Transverse colon (tissue), 4 donors: ENCODE measurements around the genes LONP2 and ADCY7.

- PRO-cap, result bidirectional peak, plus-strand start at chr16:48244300, minus-strand start at chr16:48244192; bidirectional peak, plus-strand start at chr16:48244566, minus-strand start at chr16:48244504
- RAMPAGE, long total RNA, 4 experiments, result start-site peak on the plus strand in 3 of 4 experiments, at chr16:48244269-48244551 at its widest, 182 to 2,216 reads per replicate
Measured at GRCh38 chr16:48244112-48245166, at the start of gene LONP2. TSS of gene LONP2 (plus strand) at chr16:48244300.

- PRO-cap, result no peak
- RAMPAGE, long total RNA, 4 experiments, result no peak in any of the 4 experiments
Measured at GRCh38 chr16:48246003-48246514, 1.3 kb downstream of the ABCC11 start.

DNA sequence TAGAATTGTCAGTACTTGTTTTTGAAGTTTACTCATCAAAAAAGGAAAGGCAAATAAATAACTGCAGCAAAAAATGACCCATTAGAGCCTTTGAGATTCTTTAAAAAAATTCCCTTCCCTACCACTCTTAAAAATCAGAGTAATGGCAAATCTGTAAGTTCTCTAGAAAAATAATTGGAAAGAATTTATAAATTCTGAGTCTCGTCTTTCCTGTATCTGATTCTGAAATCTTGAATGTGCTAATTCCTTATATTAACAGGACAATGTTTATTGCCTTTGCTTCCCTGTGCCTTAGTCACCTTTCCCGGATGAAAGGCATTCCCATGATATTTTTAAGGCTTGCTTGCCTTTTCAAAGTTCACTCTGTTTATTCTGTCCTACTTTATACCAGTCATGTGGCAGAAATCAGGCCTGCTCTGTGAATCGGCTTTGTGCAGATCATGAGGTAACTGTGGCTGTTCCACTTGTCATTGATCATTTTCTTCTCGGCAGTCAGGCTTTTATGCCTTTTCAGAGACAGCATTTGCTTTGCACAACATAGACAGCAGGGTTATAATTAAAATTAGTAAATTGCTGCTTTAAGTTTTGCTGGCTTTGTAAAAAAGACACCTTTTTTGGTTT, 28.7 kb upstream of the ABCC11 start:
- PRO-cap, result no peak
- RAMPAGE, long total RNA, 4 experiments, result no peak in any of the 4 experiments

GRCh38 chr16:48342363-48343462, 42.5 kb downstream of the SIAH1 start:
- PRO-cap, result no peak
- RAMPAGE, long total RNA, 4 experiments, result no peak in any of the 4 experiments

GRCh38 chr16:48356901-48357572, 28.2 kb downstream of the SIAH1 start:
- PRO-cap, result no peak
- RAMPAGE, long total RNA, 4 experiments, result no peak in any of the 4 experiments

DNA sequence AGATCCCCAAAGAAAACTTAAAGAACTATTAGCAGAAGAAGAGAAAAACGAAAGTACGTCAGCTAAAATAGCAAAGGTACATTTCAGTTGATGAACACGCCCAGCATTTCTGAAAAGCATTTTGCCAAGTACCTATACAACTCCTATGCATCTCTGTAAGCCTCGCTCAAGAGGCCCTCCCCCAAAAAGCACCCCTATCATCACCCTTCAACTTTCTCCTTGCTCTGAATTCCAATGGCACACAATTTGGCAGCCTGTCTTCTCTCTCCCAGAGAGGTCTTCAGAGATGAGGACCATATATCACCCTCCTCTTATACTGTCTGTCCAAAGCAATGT, 111.0 kb downstream of the CBLN1 start:
- PRO-cap, result no peak
- RAMPAGE, long total RNA, 4 experiments, result no peak in any of the 4 experiments

- PRO-cap, result no peak
- RAMPAGE, long total RNA, 4 experiments, result no peak in any of the 4 experiments
Measured at GRCh38 chr16:49586321-49587433, 213.1 kb downstream of the C16orf78 start.

DNA sequence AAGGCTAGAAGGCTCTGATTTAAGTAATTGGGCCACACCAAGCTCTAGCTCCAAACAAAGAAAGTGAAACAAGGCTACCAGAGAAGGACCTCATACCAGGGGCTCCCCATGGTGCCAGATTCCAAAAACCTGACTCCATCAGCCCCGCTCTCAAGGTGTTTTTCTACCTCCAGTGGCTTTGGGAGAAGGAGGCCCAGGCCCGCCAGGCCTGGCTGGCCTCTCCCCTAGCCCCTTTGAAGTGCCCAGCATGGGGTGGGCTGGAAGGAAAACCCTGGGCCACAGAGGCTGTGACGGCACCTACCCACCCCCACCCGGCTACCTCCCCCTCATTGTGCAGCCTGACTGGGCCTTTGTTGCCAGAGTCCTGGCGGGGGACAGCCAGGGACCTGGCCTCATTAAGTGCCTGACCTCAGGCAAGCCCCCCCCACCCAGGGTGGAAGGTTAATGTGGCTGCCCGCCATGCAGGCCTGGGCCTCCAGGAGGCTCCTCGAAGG, 159.5 kb downstream of the ZNF423 start:
- PRO-cap, result no peak
- RAMPAGE, long total RNA, 4 experiments, result no peak in any of the 4 experiments

GRCh38 chr16:49854979-49855990, 627 bp downstream of the ZNF423 start:
- PRO-cap, result bidirectional peak, plus-strand start at chr16:49855153, minus-strand start at chr16:49855044; bidirectional peak, plus-strand start at chr16:49855649, minus-strand start at chr16:49855531
- RAMPAGE, long total RNA, 4 experiments, result start-site peak on the minus strand in 1 of 4 experiments, at chr16:49855736-49855948 at its widest, 7 to 11 reads per replicate

DNA sequence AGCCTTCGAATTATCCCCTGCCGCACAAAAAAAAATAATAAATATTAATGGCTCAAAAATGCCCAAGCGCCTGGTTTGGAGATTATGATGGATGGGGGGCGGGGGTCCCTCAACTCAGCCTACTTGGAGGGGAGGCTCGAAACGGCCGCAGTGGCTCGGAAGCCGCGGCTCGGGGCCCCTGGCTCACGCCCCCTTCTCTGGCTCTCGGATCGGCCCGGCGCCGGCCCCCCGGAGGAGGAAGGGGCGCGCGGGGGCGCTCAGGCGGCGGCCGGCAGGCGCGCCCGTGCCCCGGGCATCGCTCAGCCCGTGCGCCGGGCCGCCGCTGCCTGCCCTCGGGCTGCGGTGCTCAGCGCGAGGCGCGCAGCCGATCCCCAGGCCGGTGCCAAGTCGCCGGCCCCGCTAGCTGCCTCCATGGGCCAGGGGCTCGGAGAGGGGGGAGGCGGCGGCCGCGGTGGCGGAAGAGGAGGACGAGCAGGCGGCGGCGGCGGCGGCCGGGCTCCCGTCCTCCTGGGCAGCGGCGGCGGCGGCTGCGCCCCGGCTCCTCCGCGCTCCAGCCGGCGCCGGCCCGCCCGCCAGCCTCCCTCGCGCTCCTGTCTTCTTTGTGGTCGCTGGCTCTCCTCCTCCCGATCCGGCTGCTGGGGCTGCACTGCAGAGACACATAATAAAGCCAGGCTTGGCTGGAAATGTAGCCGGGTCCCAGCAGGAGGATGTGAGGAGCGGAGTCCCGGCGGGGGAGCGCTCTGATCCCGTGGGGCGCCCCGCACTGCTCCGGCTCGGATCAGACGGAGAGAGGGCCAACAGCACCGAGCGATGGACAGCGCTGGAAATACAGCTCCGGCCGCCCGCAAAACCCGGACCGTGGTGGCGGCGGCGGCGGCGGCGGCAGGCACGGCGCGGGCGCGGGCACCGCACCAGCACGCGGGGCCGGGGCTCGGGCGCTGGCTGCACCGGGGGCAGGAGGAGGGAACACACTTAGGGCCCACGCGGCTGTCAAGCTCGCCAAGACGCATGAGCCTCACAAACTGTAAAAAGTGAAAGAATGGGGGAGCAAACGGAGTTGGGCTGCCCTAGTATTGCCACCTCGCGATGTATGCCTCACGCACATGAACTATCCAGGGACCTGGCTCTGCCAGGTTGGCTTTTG, 904 bp upstream of the ZNF423 start:
- PRO-cap, result bidirectional peak, plus-strand start at position 813 of the sequence, minus-strand start at position 765 of the sequence
- RAMPAGE, long total RNA, 4 experiments, result no peak in any of the 4 experiments

GRCh38 chr16:50078549-50079026, 12.8 kb downstream of the HEATR3 start:
- PRO-cap, result no peak
- RAMPAGE, long total RNA, 4 experiments, result start-site peak on the plus strand in 1 of 4 experiments, at chr16:50078750-50078958 at its widest, 12 reads per replicate

DNA sequence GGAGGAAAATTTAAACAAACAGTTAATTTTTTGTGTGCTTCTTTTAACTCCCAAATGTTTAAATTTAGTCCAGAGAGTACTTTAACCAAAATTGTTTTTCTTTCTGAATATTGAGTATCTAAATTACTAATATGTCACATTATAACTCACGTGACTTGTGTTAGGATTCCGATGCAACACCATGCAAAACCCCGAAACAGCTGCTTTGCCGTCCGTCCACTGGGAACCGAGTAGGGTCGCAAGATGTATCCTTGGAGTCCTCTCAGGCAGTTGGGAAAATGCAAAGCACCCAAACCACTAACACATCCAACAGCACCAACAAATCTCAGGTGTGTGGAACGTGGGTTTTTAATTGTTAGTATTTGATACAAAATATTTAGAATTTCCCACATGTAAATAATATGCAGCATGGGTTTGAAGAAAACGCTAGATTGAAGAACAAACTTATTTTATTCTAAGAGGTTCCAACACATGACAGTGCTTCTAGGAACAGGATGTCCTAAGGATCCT, 38.6 kb upstream of the ADCY7 start:
- PRO-cap, result no peak
- RAMPAGE, long total RNA, 4 experiments, result start-site peak on the plus strand in 1 of 4 experiments, centred at position 127 of the sequence, 5 reads per replicate

- PRO-cap, result no peak
- RAMPAGE, long total RNA, 4 experiments, result no peak in any of the 4 experiments
Measured at GRCh38 chr16:50229033-50229855, 37.1 kb upstream of the ADCY7 start.

DNA sequence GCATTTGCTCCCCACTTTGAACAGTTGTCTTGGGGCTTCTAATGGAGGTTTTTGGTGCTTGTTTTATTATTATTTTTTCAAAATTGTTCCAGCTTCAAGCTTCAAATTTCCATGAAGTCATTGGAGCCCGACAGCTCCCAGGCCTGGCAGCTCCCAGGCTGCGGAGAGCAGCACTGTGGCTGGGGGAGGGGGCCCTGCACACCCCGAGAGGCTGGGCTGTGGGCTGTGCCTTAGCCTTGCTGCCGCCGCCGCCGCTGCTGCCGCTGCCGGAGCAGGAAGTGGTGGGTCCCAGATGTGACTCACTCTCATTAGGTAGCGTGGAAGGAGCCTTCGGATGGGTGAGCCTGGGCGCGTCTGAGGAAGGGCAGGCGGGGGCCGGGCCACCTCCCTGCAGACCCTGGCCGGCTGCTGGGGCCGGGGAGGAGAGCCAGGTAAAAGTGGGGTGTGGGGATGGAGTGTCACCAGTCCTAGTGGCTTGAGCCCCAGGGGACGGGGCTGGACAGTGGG, at the start of gene ADCY7:
Gene ADCY7 (plus strand): TSS at position 302 of the 507 bp plus-strand sequence.
- PRO-cap, result bidirectional peak, plus-strand start at position 311 of the sequence, minus-strand start at position 280 of the sequence
- RAMPAGE, long total RNA, 4 experiments, result no peak in any of the 4 experiments

DNA sequence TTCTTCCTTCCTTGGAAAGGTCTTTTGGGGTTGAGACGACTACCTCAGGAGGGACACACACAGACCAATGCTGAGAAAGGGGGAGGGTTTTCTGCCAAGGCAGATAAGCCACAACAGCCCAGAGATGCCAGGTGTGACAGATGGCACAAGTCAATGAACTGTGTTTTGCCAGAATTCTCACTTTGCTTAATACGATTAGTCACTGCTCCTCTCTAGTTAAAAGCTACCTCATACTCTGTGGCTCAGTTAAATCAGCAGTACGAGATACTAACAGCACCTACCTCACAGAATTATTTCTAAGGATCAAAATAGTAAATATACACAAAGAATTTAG, 8.0 kb downstream of the BRD7 start:
- PRO-cap, result no peak
- RAMPAGE, long total RNA, 4 experiments, result no peak in any of the 4 experiments

DNA sequence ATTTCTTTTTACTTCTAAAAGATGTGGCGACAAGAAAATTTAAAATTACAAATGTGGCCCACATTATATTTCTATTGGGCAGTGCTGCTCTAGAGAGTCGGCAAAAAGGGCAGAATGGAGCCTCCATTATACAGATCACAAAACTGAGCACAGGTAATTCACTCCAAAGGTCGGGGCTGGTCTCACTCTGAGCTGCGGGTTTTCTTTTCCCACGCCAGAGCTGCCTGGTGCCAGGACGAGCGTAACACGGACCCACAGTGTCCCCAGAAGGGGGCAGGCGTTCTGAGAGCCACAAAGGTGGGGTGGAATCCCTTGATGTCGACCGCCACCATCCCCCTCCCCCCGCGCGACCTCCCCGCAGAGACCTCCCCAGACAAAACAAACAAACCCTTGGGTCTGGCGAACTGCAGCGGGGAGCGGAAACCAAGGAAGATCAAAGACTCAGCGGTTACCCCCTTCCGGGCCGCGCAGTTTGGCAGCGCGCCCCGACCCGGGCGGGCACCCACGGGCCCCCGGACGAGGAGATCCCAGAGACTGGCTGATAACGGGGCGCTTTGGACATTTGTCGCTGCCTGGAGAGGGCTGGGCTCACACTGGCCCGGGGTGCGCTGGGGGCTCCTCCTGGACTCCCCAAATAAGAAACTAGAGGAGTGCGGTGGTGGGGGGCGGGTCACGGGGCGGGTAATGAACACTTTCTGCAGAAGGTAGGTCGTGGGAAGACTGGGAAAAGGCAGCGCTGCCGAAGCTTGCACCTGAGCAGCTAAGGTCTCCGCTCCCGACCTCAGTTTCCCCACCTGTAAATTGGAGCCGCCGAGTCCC, 741 bp upstream of the NKD1 start:
- PRO-cap, result no peak
- RAMPAGE, long total RNA, 4 experiments, result no peak in any of the 4 experiments

DNA sequence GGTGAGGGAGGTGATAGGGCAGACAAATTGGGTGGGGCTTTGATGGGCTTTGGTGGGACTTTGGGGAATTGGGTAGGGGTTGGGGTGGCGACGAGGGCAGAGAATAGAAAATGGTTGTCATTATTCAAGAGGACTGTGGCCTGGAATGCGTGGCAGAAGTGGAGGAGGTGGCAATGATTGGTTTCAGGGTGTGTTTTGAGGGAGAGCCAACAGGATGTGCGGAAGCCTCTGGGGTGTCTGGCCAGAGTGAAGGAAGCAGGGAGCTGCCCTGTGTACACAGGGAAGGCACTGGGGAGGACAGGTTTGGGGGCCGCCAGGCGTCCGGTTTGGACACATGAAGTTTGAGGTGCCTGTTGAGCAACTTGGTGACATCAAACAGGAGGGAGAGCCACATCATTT, 48.8 kb downstream of the NKD1 start:
- PRO-cap, result no peak
- RAMPAGE, long total RNA, 4 experiments, result no peak in any of the 4 experiments

- PRO-cap, result no peak
- RAMPAGE, long total RNA, 4 experiments, result no peak in any of the 4 experiments
Measured at GRCh38 chr16:50667085-50667468, 14.0 kb downstream of the SNX20 start.

- PRO-cap, result no peak
- RAMPAGE, long total RNA, 4 experiments, result no peak in any of the 4 experiments
Measured at GRCh38 chr16:50788431-50788648, 46.5 kb downstream of the CYLD start.

DNA sequence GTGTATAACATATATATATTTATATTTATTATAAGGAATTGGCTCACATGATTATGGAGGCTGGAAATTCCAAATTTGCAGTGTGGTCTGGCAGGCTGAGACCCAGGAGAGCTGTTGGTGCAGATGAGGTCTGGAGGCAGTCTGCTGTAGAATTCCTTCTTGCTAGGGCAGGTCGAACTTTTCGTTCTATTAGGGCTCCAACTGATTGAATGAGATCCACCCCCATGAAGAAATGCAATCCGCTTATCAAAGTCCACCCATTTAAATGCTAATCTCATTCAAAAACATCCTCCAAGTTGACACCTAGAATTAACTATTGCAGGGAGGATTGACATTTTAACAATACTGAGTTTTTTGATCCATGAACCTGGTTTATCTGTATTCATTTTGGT, 85.0 kb downstream of the CYLD start:
- PRO-cap, result no peak
- RAMPAGE, long total RNA, 4 experiments, result no peak in any of the 4 experiments